Islet of Langerhans (tissue), 1 donor: ENCODE data around the genes GLRA3, SPCS3 and VEGFC.

DNA sequence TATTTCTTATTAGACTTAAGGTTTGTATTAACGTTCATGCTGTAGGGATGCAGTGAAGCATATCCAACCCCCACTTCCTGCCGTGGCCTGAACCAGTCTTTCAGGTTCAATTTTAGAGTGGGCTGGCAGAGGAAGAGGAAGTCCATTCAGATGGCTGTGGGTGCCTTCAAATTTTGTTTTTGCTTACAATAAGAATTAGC is 136.4 kb upstream of the GALNTL6 start:
- RRBS = no CpG with 5 or more reads among the region's 2 CpGs

- RRBS = 5% methylated on average over 7 of the region's 39 CpGs
These were observed 503 bp downstream of the GALNTL6 start for GRCh38 chr4:171813612-171814202.

DNA sequence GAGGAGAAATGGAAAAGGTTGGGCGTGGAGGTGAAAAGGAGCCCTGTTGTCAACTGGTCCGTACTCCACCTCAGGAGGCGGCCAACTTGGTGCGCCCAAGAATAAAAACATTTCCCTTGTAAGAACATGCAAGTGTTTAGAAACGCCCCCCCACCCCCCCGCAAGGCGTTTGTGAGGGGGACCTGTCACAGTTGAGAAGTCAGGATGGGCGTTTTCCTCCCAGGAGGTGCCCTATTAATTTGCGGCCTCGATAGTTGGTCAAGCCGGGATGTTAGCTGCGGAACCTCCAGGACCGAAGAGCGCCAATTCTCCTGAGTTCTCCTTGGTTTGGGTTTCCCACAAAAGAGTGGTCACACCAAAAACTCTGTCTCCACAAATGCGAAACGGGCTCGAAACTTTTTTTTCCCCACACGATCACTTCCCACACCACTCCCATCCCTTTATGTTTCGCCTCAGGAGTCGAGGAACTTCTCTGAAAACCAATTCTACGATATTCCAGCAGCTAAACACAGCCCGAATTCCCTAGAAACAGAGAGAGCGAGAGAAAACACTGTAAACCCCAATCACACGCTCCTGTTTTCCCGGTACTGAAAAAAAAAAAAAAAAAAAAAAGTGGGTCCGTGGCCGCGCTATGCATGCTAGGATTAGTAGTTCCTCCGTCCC is 513 bp upstream of the SAP30 start:
- RRBS = no CpG with 5 or more reads among the region's 29 CpGs

- RRBS = 8% methylated on average over 8 of the region's 41 CpGs
These were observed 1.2 kb downstream of the SAP30 start for GRCh38 chr4:173371729-173372626.

DNA sequence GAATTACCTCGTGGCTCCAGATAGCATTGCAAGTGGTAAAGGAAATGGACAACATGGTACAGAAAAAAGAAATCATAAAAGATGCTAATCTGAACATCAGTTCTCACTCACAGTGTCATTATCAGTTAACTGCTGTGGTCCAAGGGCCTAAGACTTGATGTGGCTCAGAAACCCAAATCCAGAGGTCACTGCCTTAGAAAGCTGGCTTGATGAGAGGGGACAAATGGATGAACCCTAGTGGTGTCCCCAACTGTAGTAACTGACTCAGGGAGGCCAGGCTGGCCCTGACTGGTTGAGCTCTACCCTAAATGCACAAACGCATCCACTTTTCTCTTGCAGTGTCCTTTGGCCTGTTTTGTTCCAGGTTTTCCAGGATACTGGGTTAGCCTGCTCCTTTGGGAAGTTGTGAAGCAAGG is 2.6 kb upstream of the HAND2 start:
- RRBS = no CpG with 5 or more reads among the region's 2 CpGs

DNA sequence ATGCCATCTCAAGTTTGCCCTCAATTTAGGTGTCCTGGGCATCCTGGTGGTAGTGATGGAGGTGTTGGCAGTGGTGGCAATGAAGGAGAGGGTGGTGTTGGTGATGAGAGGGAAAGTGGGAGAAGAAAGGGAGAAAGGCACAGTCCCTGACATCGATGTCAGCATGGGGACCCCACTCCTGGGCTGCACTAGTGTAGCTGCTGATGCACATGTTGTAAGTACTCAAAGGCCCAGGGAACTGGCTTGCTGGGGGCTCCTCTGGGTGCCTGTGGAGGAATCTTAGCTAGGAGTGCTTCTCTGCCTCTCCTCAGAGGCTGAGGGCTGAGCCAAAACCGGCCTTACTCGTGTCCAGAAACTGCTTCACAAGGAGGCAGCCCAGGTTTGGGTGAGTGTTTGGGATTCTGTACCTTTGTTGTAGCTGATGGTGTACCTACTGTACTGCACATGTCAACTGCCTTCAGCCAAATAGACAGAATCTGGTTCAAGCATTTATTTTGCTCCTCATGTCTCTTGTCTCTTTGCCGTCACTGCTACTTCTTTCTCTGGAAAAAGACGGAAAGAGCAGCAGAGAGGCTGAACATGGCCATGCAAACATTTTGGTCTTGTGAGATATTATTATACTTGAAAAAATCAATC is 3.1 kb upstream of the HAND2 start:
- RRBS = no CpG with 5 or more reads among the region's 5 CpGs

DNA sequence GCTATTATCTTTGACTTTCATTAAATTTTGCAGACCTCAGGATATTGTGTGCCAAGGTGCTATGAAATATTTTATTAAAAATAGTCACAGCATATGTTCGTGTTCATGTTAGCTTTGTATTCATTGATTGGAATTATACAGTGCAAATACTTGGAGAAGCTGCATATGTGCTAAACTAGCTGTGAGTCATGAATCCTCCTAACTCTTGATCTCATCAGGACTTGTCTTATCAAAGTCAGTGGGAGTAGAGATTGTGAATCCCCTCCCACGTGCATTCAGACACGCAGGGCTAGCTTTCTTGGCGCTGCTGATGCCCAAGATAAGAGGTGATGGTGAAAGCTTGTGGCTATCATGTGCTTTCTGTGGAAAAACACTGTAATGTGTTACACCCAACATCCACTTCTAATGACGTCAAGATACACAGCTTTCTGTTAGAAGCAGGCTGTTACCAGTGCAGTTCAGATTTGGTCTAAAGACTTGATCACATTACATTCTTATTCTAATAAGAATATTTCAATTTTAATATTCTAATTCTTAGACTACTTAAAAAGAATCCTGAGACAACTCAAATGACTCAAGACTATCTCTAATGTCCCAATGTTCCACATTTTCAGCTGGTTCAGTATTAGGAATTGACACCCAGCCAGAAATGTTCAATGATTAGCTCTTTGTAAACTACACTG is 348.7 kb upstream of the HAND2 start:
- RRBS = no CpG with 5 or more reads among the region's 5 CpGs

- RRBS = no CpG with 5 or more reads among the region's 2 CpGs
These were observed 130.8 kb downstream of the FBXO8 start for GRCh38 chr4:174152546-174153191.

DNA sequence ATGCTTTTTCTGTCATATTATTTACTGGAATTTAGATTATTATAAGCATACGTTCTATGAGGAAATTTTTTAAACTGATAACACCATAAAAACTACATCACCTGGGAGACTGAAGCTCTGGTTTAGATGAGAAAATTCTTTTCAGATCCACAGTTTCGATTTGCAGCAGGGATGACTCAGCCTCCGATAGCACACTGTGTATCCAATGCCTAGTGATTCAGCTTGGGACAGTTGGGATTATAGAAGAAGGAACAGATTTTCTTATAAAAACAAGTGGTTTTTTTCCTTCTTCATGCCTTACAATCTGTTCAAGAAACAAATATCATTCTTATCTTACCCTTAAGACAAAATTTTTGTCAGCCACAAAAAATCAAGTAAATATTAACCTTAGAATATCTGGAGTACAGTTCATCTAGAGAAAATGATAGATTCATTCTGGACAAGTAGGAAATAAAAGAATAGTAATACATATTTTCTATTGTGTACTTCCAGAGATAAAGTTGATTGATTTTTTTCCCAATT is 128.9 kb downstream of the FBXO8 start:
- RRBS = no CpG with 5 or more reads among the region's 3 CpGs

DNA sequence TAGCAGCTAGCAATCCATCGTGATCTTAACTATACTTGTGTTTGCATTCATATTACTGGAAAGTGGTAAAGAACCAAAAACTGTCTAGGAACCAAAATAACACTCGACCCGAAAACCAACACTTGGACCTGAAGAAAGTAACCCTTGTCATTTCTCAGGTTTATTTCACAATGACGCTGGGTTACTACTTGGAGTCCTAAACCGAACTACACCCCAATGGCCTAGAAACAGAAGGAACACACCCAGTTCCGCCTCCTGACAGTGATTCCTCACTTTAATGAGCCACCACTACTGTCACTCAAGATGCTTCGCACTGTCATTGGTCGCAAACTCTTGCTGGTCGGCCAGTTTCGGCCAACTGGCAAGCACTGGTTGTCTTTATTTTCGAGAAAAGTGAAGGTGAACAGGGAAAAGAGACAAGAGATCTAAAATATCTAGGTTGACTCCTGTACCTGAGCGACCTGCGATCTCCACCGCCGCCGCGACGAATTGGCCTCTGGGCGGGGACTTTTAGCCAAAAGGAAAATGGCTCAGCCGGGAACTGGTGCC is 435 bp downstream of the FBXO8 start:
- RRBS = no CpG with 5 or more reads among the region's 20 CpGs

DNA sequence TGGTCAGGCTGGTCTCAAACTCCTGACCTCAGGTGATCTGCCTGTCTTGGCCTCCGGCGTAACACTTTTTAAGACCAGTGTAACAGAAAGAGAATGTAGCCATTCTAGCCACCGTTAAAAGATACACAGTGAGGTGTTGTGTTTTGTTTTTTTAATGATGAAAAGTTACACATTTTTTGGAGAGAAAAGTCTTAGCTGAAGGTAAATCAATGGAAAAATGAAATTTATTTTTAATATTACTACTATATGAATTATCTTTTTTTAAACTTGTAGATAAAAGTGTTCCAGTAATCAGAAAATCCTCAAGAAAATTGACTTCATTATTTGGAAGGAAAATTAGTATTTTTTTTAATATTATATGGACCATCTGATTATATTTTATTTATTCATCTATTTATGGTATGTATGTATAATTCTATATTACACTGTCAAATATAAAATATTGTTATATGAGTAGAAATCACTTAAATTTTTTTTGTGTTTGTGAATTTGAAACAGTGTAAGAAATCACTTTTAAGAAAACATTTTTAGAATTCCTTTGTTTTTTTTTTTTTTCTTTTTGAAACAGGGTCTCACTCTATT is 34.6 kb downstream of the CEP44 start:
- RRBS = no CpG with 5 or more reads among the region's 3 CpGs

GRCh38 chr4:174400813-174401355 is 117.2 kb downstream of the CEP44 start:
- RRBS = no CpG with 5 or more reads among the region's 9 CpGs

DNA sequence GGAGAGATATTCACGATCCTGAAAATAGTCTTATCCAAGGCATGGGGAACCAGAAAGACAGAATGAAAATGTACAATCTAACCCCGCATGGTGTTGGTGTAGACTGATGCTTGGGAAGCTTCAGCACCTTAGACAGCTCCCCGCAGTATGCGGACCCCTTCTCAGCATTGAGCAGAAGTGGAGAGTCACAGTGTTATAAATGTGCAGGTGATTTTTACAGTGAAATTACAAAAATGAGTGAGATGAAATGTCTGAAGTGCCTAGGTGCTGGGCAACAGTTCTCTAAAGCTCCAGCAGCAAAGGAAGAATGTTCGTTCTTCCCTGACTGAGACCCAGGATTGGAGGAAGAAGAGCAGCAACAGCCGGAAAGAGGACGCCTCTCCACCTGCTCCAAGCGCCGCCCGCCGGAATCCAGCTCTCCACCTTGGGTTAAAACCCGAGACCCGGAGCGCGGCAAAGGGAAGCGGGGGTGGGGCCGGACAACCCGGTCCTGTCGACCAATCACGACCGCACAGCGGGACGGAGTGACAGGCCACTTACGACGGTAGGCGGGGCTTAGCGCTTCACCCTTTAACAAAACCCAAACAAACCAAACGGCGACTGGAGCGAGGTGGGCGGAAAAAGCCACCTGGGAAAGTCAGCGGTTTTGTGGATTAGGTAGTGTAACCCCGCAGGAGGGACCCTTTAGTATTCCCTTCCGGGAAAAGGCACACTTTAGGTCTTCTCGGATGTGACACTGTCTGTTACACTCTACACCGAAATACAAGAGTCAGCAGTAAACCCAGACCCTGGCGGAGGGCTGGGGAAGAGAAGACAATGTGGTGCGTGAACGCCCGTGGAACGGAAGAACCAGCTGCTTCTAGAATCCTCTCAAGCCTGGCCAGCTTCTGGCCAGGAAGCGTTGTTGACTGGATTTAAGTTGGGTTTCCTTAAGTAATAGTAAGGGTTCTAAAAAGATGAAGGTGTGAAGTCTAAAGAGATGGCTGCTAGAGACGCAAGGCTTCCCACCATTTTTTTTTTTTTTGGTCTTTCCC is at the start of gene GLRA3:
Gene GLRA3 (minus strand): TSS at position 431 of the 1,034 bp plus-strand sequence.
- RRBS = 3% methylated on average over 8 of the region's 43 CpGs

DNA sequence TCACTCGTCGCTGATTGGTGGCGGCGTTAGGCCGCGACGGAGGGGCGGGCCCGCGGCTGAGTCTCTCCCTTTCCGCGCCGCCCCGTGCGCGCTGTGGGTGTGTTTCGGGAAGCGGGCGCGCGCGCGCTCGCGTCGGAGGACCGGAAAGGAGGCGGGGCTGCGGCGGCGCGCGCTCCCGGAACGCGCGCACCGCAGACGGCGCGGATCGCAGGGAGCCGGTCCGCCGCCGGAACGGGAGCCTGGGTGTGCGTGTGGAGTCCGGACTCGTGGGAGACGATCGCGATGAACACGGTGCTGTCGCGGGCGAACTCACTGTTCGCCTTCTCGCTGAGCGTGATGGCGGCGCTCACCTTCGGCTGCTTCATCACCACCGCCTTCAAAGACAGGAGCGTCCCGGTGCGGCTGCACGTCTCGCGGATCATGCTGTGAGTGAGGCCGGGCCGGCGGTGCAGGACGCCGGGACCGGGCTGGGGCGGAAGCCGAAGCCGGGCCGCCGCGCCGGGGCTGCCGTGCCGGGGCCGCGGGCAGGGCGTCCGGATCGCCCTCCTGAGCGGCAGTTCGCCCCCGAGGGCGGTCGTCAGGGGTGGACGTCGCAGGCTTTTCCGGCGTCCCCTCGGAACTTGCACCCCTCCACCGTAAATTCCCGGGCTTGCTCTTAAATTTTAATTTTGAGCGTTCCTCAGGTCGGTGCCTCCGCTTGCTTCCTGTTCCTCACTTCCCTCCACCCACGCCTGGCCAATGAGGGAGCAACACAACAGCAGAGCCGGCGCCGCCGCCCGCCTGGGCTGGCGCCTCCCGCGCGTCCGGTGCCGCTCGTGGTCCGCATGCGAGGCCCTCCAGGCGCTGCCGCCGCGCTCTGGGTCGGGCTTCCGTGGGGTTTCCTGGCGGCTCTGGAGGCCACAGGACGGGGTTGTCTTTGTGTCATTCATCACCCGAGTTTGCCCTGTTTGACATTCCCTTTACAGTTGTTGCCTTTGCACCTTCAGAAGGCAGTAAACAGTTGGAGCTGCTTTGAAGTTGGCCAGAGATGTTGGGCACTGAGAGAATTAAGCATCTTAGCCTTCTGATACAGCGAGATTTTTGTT is at the start of gene SPCS3:
Gene SPCS3 (plus strand): TSS at position 172 of the 1,085 bp plus-strand sequence.
- RRBS = 3% methylated on average over 47 of the region's 130 CpGs

GRCh38 chr4:176498769-176499290 is 179.1 kb downstream of the SPCS3 start:
- RRBS = no CpG with 5 or more reads among the region's 4 CpGs

GRCh38 chr4:176538084-176538645 is 218.4 kb downstream of the SPCS3 start:
- RRBS = no CpG with 5 or more reads among the region's 3 CpGs

GRCh38 chr4:176791389-176792087 is 1.2 kb downstream of the VEGFC start:
- RRBS = no CpG with 5 or more reads among the region's 11 CpGs

DNA sequence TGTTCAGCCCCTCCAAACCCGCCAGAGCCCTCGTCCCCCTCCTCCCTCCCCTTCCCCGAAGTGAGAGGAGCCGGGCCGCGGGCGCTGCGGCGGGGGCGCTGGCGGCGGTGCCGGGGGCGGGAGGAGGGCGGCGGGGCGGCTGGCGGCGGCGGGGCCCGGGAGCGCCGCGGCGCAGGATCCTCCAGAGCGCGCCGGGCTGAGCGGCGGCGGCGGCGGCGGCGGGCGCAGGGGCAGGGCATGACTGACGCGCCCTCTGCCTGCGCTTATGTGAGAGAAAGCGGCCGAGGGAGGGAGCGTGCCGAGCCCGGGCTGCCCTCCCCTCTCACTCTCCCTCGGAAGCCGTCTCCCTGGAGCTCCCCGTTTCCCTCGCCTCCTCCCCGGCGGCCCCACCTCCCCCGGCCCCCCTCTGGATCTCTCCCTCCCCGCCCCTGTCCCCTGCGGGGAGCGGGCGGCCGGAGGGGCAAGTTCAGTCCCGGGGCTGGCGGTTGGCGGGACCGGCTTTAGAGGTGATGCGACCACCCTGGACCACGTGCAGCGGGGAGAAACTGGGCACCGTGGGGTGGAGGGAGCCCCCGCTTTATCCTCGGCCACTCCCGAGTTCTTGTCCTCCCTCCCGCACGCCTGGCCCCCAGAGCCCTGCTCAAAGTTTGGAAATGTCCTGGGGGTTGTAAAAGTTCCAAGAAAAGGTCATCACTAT is at the start of gene VEGFC:
Gene VEGFC (minus strand): TSS at position 239 of the 697 bp plus-strand sequence.
- RRBS = 4% methylated on average over 35 of the region's 69 CpGs

GRCh38 chr4:177728579-177728997 is 286.4 kb upstream of the AGA start:
- RRBS = no CpG with 5 or more reads among the region's 19 CpGs

- RRBS = no CpG with 5 or more reads among the region's 12 CpGs
These were observed 1381.5 kb upstream of the TENM3 start for GRCh38 chr4:180861611-180862108.